Amniotic epithelial cell (primary cell): ENCODE measurements around a stretch of chr7.

DNA sequence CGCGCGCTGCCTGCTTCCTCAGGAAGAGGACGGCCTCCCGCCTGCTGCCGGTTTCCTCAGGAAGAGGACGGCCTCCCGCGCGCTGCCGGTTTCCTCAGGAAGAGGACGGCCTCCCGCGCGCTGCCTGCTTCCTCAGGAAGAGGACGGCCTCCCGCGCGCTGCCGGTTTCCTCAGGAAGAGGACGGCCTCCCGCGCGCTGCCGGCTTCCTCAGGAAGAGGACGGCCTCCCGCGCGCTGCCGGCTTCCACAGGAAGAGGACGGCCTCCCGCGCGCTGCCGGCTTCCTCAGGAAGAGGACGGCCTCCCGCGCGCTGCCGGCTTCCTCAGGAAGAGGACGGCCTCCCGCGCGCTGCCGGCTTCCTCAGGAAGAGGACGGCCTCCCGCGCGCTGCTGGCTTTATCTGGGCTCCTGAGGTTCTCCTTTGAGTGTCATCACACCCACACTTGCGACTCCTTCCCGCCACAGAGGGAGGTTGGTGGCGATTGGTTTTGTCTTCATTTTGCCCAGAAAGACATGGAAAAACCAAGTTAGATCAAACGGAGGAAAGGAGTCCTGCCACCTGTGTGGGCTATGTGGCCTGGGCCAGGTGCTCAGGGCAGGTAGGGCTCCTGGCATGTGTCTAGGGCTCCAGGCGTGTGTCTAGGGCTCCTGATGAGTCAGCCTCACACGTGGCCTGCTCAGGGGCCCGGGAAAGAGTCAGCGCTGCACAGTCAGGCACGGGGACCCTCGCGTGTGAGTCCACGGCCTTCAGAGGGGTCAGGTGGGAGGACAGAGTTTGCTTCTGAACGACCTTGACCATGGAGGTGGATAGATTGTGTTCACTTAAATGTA, 138.1 kb downstream of the VIPR2 start:
- RRBS, result no CpG with 5 or more reads among the region's 62 CpGs

- RRBS, result no CpG with 5 or more reads among the region's 28 CpGs
Observed at GRCh38 chr7:159027575-159028401, 116.9 kb downstream of the VIPR2 start.

DNA sequence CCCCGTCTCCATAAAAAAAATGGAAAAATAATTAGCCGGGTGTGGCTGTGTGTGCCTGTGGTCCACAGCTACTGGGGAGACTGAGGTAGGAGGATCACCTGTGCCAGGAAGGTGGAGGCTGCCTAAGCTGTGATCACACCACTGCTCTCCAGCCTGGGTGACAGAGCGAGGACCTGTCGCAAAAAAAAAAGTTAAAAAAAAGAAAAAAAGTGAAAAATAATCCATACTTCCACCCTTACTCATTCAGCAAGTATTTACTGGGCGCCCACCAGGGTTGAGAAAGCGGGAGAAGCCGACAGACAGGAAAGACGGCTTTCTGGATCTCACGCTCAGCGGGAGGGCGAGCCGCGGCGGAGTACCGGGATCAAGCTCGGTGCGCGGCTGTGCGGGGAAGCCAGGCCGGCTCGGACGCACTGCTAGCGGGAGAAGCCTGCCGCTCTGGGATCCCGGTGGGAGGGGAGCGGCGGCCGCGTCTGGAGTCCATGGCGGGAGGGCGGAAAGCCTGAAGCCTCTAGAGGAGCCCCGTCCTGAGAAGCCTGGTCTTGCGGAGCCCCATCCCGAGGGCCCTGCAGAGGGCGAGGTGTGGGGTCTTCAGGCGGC, 83.1 kb downstream of the VIPR2 start:
- RRBS, result 32% methylated on average over 11 of the region's 36 CpGs

GRCh38 chr7:159097649-159098330, 46.9 kb downstream of the VIPR2 start:
- RRBS, result 59% methylated on average over 6 of the region's 23 CpGs

- RRBS, result 33% methylated on average over 4 of the region's 45 CpGs
Observed at GRCh38 chr7:159112013-159112907, 32.4 kb downstream of the VIPR2 start.

DNA sequence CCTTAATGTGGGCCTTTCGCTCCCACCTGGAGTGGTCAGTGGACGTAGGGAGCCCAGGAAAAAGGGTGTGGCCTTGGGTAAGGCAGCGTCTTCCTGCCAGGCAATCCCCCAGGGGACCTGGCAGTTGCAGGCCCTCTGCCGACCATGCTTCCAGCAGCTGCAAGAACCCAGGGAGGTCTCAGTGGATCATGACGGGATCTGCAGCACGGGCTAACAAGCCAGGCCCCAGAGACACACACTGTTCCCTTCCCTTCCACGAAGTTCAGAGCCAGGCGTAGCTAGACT, 48.0 kb upstream of the VIPR2 start:
- RRBS, result no CpG with 5 or more reads among the region's 8 CpGs